Suprapubic skin (tissue), 4 donors: ENCODE results near the gene CHAF1B.

DNA sequence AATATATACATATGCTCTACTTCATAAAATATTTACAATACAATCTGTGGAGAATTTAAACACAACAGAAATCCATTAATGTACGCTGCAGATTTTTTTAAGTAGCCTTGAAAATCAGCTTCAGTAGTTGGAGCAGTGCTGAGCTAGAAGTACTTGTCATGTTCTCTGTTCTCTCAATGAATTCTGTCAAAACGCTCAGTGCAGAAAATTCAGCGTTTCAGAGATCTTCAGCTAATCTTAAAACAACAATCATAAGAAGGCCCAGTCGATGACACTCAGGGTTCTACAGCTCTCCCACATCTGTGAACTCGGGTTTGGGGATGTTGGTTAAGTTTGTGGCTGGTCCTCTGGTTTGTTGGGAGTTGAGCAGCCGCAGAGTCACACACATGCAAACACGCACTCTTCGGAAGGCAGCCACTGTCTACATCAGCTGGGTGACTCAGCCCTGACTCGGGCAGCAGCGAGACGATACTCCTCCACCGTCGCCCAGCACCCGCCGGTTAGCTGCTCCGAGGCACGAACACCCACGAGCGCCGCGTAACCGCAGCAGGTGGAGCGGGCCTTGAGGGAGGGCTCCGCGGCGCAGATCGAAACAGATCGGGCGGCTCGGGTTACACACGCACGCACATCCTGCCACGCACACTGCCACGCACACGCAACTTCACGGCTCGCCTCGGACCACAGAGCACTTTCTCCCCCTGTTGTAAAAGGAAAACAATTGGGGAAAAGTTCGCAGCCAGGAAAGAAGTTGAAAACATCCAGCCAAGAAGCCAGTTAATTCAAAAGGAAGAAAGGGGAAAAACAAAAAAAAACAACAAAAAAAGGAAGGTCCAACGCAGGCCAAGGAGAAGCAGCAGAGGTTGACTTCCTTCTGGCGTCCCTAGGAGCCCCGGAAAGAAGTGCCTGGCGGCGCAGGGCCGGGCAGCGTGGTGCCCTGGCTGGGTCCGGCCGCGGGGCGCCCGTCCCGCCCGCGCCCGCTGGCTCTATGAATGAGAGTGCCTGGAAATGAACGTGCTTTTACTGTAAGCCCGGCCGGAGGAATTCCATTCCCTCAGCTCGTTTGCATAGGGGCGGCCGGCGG lies 161.1 kb downstream of the RUNX1 start:
- PRO-cap, result bidirectional peak, plus-strand start at position 499 of the sequence, minus-strand start at position 304 of the sequence; bidirectional peak, plus-strand start outside the sequence, minus-strand start at position 991 of the sequence
- RAMPAGE, long total RNA, 4 experiments, result start-site peak on the minus strand in 1 of 4 experiments, centred at position 501 of the sequence, 28 reads per replicate

DNA sequence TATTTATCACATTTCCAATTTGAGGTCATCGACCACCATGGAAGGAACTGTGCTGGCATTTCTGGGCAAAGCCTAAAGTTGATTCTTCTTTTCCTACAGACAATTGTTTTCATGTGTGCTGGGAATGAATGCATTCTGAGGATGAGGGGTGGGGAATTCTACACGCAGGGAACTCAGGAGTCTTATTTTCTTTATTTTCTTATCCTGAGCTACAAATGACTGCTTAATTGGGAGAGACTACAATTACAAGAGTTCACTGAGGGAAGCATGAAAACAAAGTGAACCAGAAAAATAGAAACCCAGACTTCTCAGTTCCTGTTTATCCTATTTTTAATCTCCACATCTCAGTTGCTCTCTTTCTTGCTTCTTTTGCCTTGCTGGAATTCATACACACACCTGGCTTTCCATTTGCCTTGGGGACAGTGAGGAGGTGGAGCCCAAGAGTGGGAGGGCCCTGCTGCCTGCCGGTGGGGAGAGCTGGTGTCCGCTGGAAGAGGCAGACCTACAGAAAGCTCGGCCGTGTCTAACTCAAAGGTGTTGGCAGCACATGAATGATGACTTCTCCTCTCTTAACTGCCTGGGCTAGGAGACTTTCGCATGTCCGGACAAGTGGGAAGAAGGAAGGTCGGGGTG lies 156.9 kb upstream of the RUNX1 start:
- PRO-cap, result no peak
- RAMPAGE, long total RNA, 4 experiments, result no peak in any of the 4 experiments

- PRO-cap, result no peak
- RAMPAGE, long total RNA, 4 experiments, result no peak in any of the 4 experiments
These were observed 459.5 kb upstream of the RUNX1 start for GRCh38 chr21:35508537-35509057.

GRCh38 chr21:36202054-36202808 lies 45.6 kb downstream of the DOP1B start:
- PRO-cap, result no peak
- RAMPAGE, long total RNA, 4 experiments, result no peak in any of the 4 experiments

DNA sequence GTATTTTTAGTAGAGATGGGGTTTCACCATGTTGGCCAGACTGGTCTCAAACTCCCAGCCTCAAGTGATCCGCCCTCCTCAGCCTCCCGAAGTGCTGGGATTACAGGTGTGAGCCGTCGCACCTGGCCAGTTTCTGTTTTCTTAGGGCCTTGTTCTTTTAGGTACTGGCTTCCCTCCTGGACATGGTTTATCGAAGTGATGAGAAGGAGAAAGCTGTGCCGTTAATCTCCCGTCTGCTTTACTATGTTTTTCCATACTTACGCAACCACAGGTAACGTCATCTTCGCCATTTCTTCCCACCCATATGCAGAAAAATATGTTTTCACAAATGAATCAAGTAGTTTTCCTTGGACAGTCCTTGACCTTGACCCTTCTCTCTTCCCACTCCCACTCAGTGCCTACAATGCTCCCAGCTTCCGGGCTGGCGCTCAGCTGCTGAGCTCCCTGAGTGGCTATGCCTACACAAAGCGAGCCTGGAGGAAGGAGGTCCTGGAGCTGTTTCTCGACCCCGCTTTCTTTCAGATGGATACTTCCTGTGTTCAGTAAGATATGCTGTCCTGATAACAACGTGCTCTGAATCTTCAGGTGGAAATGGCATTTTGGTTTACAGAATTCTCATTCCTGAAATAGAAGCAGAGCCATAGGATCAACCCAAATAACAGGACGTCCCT lies 42.0 kb upstream of the MORC3 start:
- PRO-cap, result no peak
- RAMPAGE, long total RNA, 4 experiments, result start-site peak on the plus strand in 1 of 4 experiments, centred at position 304 of the sequence, 8 reads per replicate

DNA sequence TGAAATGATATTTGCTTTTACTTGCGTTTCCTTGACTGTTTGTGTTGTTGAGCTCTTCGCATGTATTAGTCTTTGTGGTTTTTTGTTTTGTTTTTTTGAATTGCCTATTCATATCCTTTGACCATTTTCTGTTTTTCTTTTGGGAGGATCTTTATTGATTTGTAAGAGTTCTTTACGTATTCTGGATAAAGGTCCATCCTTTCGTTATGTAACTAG lies 1.2 kb downstream of the MORC3 start:
- PRO-cap, result no peak
- RAMPAGE, long total RNA, 4 experiments, result no peak in any of the 4 experiments

- PRO-cap, result unidirectional peak, plus-strand start at chr21:36385392
- RAMPAGE, long total RNA, 4 experiments, result start-site peak on the plus strand in 3 of 4 experiments, at chr21:36385366-36385438 at its widest, 42 to 142 reads per replicate
These were observed at the start of gene CHAF1B for GRCh38 chr21:36384976-36385910. TSS of gene CHAF1B (plus strand) at chr21:36385392.

- PRO-cap, result no peak
- RAMPAGE, long total RNA, 4 experiments, result no peak in any of the 4 experiments
These were observed 29.0 kb upstream of the CLDN14 start for GRCh38 chr21:36508771-36509436.

DNA sequence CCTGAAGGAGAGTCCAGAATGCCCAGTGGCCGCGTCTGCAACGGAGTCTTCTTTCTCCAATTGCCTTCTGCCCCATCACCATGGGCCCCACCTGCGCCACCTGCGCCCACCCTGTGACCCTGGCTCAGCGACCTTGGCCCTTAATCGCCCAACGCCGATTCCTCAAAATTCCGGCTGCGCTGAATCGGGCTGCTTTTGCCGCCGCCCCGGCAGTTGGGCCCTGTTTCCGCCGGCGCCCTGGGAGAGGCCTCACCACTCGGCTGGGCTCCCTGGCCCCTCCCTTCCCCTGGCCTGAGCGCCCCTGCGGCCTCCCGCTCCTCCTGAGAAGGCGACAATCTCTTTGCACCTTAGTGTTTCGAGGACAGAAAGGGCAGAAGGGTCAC lies 730 bp upstream of the SIM2 start:
- PRO-cap, result no peak
- RAMPAGE, long total RNA, 4 experiments, result no peak in any of the 4 experiments

- PRO-cap, result no peak
- RAMPAGE, long total RNA, 4 experiments, result no peak in any of the 4 experiments
These were observed 3.2 kb downstream of the SIM2 start for GRCh38 chr21:36701990-36702716.

DNA sequence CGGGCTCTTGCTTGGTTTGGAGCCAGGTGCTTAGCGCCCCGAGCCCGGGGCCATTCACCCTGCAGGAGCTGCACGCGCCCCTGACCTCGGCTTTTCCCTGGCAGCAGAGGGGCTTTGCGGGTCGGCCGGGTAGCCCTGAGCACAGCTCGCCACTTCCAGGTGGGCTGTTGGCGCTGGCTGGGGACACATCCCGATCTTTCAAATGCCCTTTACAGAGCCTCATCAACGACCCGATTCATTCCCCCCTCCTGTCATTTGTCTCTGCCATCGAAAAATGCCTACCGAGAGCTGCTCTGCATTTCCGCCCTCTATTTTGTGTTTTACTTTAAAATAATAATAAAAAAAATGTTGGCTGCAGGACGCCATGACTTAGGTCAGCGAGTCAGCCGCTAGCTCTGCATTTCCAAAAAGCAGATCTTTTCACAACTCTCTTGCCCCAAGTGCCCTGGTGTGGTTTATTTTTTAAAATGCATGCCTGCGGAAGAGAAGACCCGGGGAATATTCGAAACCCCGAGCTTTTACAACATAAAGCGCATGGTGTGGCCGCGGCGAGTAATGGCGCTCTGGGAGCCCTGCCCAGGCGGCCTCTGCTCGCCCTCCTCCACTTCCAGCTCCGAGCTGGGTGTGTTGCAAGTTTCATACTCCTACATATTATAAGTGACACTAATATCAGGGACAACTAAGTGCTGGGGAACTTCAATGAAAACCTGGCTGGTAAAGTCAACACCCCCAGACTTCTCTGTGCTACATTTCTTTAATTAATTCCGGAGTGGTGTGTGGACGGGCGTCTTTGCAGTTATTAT lies 11.6 kb downstream of the SIM2 start:
- PRO-cap, result no peak
- RAMPAGE, long total RNA, 4 experiments, result no peak in any of the 4 experiments

- PRO-cap, result no peak
- RAMPAGE, long total RNA, 4 experiments, result no peak in any of the 4 experiments
These were observed 48.9 kb downstream of the SIM2 start for GRCh38 chr21:36747381-36748695.

GRCh38 chr21:36751303-36752168 lies 52.6 kb downstream of the SIM2 start:
- PRO-cap, result no peak
- RAMPAGE, long total RNA, 4 experiments, result no peak in any of the 4 experiments

- PRO-cap, result no peak
- RAMPAGE, long total RNA, 4 experiments, result no peak in any of the 4 experiments
These were observed 56.8 kb downstream of the HLCS start for GRCh38 chr21:36909405-36910424.

DNA sequence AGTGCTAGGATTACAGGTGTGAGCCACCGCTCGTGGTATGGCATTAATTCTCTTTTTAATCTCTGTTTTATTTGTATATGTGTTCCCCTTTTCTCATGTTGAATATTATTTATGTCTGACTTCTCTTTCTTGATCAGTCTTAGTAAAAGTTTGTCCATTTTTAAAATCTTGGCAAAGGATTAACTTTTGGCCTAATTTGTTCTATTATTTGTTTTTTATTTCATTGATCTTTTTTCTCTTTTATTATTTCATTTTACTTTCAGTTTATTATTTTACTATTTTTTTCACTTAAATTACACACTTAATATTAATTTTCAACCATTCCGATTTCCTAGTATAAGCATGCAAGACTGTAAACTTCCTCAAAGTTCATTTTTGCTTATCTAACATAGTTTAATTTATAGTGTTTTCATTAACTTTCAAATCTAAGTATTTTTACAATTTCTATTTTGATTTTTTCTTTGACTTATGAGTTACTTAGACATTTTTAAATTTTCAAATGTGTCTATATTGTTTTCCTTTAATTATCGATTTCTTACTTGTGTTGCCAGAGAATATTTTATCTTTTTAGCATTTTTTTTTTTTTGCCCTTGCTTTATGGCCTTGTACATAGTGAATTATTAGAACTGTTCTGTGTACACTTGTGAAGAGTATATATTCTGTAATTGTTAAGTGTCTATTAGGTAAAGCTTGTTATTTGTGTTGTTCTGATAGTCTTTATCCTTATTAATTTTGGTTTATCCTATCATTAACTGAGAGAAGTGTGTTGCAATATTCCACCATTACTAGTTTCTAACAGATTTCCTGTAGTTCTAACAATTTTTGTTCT lies 7.0 kb downstream of the TTC3 start:
- PRO-cap, result no peak
- RAMPAGE, long total RNA, 4 experiments, result no peak in any of the 4 experiments

DNA sequence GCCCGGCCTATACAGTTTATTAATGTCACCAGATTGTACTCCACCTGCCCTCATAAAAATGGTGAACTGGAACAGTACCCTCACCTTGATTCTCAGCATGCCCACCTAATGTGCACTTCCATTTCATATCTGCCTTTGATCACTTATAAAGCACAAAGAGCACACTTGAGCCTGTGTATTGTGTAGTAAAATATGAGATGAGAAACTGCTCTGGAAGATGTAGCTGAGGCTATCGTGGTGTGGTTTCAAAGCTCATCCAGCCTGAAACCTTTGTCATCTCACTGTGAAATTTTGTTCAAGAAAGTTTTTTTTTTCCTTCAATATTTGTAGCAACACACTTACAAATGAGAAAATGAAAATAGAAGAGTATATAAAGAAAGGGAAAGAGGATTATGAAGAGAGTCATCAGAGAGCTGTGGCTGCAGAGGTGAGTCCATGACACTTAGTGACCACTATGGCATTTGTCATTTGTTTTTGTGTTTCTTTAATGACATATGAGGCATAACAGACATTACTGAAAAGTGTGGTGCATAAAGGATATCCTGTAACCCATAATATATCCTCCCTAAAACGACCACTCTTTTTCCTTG lies 80.3 kb downstream of the VPS26C start:
- PRO-cap, result no peak
- RAMPAGE, long total RNA, 4 experiments, result no peak in any of the 4 experiments

GRCh38 chr21:37210181-37210521 lies 57.0 kb downstream of the VPS26C start:
- PRO-cap, result no peak
- RAMPAGE, long total RNA, 4 experiments, result no peak in any of the 4 experiments

DNA sequence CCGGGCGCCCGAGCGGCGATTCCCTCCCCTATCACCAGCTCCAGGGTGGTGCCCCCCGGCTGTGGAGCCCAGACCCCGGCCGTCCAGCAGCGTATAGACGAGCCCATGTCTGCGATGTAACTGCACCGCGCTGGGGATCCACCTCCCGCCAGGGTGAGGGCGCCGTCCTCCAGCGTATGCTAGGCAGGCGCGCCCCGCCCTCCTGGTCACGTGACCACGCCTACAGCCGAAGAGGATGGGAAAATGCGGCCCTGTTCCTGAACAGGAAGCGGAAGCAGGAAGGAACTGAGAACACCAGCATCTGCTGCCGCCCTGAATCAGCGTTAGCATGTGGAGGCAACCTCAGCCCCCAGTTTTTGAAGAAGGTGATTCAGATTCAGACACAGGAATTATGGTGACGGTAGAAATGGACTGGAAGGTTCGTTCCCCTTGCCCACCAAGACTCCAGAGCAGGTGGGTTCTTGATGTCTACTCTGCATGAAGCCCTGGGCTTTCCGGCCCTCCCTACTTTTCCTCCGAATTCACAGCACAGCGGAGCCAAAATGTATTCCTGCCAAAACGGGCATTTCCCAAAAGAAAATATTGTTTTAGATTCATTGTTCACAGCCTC lies 45.9 kb downstream of the VPS26C start:
- PRO-cap, result bidirectional peak, plus-strand start at position 300 of the sequence, minus-strand start at position 150 of the sequence
- RAMPAGE, long total RNA, 4 experiments, result start-site peak on the plus strand in 1 of 4 experiments, centred at position 287 of the sequence, 9 reads per replicate

- PRO-cap, result bidirectional peak, plus-strand start at chr21:37367584, minus-strand start at chr21:37367236; bidirectional peak, plus-strand start at chr21:37367805, minus-strand start at chr21:37367664
- RAMPAGE, long total RNA, 4 experiments, result no peak in any of the 4 experiments
These were observed 834 bp downstream of the DYRK1A start for GRCh38 chr21:37367338-37367876.

DNA sequence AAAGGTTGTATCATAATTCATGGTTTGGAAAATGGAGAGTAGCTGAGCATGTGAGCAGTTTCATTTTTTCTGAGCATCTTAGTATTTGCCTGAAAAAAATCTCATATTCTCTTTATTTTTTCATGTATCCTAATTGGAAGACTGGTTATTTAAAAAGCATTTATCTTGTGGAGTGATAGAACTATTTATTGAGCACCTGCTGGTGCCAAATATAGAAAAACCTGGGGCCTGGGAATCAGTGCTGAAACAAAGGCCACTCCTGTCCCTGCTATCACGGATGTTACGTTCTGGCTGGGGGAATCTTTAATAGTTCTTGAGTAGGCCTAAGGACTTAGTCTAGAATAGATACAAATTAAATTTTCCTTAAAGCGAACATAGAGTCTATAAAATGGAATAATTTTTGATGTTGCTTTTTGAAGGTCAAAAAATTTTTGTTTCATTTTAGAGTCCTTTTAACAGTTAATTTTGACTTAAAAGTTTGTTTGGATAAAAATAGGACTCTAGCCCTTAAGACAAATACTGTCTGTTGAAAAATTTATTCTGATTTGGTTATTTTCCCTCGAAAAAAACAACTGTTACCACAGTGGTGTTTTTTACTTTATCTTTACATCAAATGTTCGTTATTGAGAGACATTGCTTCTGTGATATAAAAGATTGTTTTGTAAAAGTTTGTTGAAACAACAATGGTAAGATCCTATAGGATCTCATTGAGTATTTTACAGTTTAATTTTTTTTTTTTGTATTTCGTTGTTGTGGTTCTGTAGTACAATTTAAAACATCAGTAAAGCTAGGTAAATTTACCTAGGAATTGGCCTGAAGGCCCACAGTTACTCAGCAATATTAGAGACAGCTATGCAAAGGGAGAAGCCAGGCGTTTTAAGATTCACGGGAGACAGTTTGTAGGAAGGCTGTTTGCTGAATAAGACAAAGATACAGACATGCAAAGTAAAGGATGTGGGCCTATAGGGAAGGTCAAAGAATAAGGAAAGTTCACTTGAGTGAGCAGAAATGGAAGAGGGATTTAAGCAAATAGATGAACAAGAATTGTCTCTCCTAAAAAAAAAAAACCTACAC lies 13.4 kb downstream of the DYRK1A start:
- PRO-cap, result no peak
- RAMPAGE, long total RNA, 4 experiments, result no peak in any of the 4 experiments